Metastatic Lung Carcinoma in the Adrenal Gland (tissue), 1 donor: ENCODE results near the genes PPP2R5C and HSP90AA1.

GRCh38 chr14:101364515-101365394, 396.8 kb upstream of the PPP2R5C start:
- PRO-cap = no peak

- PRO-cap = no peak
These were observed 353.2 kb upstream of the PPP2R5C start for GRCh38 chr14:101408305-101408636.

DNA sequence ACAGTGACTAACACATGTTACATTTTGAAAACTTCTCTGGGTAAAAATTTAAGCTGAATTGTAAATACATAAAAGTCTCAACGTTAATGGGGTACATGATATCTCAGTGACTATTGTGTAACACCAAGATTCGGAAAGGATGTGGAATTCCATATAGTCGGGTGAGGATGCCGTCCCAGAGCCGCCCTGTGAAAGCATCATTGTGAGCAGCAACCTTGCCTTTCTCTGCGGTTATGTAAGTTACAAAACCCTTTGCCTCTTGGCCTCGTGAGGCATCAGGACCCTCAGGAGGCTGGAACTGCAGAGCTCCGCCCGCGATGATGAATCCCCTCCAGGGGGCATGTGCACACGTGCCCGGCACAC, 285.7 kb upstream of the PPP2R5C start:
- PRO-cap = no peak

DNA sequence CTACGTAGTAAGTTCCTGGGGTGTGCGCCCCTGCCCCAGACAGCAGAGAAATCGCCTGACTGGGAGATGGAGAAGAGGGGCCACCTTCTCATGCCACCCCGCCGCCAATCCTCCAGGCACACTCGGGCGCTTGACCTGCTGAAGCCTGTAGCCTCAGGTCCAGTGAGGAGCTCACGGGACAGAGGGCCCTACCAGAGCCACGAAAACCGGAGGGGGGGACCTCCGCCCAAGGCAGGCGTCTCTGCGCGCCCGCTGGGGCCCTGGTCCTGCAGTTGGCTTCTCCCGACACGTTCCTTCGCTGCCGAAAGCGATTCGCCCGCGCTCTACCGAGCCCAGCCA, 202.1 kb upstream of the PPP2R5C start:
- PRO-cap = no peak

DNA sequence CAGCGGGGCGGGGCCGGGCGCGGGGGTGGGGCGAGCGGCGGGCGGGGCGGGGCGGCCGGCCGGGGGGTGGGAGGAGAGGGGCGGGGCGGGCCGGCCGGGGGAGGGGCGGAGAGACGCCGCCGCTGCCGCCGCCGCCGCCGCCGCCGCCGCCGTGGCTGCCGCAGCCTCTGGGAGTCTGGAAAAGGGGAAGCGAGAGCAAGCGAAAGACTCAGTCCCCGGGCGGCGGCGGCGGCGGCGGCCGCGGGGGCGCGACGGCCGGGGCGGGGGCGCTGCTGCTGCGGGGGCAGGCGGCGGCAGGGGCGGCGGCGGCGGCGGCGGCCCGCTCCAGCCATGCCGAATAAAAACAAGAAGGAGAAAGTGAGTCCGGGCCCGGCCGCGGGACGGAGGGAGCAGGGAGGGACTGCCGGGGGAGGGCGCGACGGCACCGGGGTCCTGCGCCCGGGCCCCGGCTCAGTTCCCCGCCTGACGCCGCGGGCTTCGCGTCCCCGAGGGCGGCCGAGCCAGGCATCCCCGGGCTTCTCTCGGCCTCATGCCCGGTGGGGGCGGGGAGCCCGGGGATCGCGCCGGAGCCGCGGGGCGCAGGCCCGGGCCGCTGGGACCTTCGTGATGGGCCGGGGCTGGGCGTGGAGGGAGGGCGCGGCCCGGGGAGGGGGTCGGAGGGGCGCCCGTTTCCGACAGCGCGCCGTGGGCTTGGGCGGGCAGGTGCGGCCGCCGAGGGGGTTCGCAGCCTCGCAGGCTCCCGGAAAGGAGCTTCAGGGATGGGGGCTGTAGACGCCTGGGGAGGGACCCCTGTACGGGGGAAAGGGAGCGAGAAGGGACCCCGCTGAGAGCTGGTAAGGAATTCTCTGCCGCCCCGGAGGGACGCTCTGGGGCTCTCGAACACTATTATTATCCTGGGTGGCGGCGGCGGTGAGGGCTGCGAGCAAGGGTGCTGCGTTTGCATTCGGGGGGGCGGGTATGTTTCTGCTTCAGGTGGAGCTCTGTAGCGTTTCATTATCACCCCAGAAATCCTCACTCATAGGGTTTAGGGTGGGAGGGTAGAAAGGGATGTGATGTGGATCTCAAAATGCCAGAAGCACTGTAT, at the start of gene PPP2R5C:
PPP2R5C (plus strand) TSS at position 146 of the 1,084 bp plus-strand sequence.
- PRO-cap = bidirectional peak, plus-strand start at position 211 of the sequence, minus-strand start outside the sequence; unidirectional peak, minus-strand start at position 531 of the sequence; bidirectional peak, plus-strand start at position 888 of the sequence, minus-strand start at position 884 of the sequence

DNA sequence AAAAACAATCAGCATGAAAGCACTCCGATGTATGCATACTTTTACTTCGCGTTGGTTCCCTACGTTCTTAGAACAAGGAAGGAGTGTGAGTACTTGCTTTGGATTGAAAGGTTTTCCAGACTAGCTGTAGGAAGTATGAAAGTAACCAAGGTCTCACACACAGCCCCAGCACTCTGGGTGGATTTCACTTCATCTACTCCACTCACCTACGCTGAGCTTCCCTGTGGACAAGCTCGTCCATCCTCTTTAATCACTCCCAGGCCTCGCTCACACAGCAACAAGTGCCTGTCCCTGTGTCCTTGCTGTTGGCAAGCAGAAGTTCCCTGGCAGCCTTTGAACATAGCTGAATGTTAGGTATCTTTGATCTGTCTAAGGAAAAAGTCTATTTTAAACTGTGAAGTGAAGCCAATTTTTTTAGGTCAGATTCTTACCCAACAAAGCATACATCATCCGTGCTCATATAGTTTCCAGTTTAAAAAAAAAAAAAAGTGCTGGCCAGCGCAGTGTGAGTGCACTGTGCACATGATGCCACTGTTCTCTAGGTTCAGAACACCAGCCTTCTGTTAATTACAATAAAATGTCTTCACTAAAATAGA, 36.3 kb downstream of the PPP2R5C start:
- PRO-cap = no peak

GRCh38 chr14:101811787-101812648, 50.5 kb downstream of the PPP2R5C start:
- PRO-cap = no peak

DNA sequence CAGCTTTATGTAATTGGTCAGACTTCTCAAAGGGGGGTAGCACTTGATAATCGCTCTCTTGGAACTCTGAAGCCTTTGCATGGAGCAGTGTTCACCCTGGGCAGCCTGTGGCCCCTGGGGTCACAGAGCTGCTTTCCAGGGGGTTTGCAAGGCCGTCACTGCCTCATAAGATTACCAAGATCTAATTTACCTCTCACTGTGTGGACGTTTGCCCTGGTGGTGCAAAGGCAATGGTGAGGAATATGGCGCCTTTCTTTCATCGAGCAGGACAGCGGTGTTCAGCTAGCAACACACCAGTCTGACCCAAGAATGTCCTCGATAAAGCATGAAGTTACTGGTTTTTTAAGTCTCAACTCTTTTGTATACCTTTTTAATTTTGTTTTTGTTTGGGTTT, 57.7 kb downstream of the PPP2R5C start:
- PRO-cap = no peak

DNA sequence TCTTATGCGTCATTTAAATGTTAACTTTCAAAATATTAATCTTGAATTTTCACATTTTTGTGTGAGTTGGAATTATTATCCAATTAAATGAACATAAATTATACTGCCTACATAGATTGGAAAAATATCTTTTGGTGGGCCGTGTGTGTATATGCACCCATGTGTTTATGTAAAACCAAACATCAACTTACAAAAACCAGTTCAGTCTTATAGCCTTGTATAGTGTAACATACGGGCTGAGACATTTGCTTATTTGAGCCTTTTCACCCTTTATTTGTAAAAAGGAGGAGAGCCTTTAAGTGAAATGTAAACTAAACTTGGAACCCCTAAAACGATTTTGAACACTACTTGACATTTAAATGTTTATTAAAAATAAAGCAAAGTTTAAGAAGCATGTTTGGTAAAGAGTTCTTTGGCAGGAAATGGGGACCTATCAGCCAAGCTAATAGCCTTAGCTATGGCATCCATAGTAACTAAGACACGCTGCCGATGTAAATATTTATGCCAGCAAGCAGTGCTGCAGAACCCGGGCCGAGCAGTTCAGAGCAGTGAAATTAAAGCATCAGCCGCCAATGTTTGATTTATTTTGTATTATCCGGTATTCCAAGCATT, 61.4 kb downstream of the PPP2R5C start:
- PRO-cap = no peak

GRCh38 chr14:101843636-101844894, 82.6 kb downstream of the PPP2R5C start:
- PRO-cap = no peak

- PRO-cap = no peak
These were observed 89.2 kb upstream of the DYNC1H1 start for GRCh38 chr14:101874991-101875691.

- PRO-cap = no peak
These were observed 37.8 kb upstream of the DYNC1H1 start for GRCh38 chr14:101926533-101927064.

DNA sequence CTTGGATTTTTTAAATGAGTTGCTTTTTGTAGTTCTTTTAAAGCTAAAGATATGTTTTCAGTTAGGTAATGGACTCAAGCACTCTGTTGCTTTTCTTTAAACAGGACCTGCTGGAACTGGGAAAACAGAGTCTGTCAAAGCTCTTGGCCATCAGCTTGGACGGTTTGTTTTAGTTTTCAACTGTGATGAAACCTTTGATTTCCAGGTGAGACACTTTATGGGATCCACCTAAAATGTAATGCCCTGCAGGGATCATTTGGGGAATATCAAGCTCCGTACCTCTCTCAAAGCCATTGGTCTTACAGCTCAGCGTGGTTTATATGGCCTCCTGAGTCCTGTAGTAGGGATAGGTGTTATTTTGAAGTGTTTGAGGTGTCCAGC, 42.5 kb downstream of the DYNC1H1 start:
- PRO-cap = no peak

DNA sequence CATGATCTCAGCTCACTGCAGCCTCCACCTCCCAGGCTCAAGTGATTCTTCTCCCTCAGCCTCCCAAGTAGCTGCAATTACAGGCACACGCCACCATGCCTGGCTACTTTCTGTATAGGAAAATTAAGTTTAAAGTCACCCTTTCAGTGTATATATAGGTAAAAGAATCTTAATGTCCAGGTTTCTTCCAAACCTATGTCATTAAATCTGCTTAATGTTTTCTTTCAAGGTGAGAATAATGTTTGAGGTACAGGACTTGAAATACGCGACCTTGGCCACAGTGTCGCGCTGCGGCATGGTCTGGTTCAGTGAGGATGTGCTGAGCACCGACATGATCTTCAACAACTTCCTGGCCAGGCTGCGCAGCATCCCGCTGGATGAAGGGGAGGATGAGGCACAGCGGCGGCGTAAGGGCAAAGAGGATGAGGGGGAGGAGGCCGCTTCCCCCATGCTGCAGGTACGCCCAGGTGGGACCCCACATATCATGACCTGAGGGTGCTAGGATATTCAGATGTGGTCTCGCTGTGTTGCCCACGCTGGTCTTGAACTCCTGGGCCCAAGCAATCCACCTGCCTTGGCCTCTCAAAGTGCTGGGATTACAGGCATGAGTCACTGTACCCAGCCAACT, 50.6 kb downstream of the DYNC1H1 start:
- PRO-cap = no peak

DNA sequence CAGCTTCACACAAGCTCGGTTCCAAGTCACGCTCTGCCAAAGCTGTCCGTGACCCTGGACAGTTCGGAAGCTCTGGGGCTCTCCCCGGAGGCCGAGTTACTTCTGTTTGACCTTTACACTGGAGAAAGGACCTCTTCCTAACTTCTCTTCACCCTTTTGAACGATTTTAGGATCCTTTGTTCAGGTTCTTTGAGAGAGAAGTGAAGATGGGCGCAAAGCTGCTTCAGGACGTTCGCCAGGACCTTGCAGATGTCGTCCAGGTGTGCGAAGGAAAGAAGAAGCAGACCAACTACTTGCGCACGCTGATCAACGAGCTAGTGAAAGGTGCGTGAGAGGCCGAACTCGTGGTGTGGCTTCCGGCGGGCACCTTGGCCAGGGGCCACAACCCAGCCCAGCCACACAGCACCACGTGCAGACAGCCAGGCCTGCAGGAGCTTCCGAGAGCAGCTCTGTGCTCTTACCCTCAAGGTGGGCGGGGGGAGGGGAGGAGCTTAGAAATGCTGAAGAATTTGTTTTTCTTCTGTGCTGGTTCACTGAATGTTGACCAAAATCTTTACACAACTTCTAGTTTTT, 38.4 kb downstream of the HSP90AA1 start:
- PRO-cap = no peak

- PRO-cap = unidirectional peak, plus-strand start at chr14:102085530
These were observed 1.3 kb downstream of the HSP90AA1 start for GRCh38 chr14:102085262-102086238.

DNA sequence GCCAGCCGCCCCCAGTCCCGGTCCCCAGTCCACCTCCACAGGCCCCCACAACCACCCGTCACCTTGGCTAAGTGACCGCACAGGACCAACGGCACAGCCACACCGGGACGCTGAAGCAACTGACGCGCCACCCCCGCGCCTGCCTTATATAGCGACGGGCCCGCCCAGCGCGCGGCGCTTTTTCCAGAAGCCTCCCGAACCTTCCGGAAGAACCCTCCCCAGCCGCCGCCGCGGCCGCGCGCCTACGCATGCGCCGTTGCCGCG, at the start of gene HSP90AA1:
HSP90AA1 (minus strand) TSS at position 121 of the 264 bp plus-strand sequence.
- PRO-cap = bidirectional peak, plus-strand start outside the sequence, minus-strand start at position 121 of the sequence

- PRO-cap = no peak
These were observed 44.9 kb downstream of the WDR20 start for GRCh38 chr14:102184578-102185084.

- PRO-cap = no peak
These were observed 58.9 kb downstream of the MOK start for GRCh38 chr14:102246116-102246315.

GRCh38 chr14:102253037-102253739, 51.8 kb downstream of the MOK start:
- PRO-cap = no peak